Subcutaneous adipose tissue (tissue), 3 donors: ENCODE measurements around a stretch of chr5.

- PRO-cap, result no peak
- RAMPAGE, long total RNA, 3 experiments, result no peak in any of the 3 experiments
Measured at GRCh38 chr5:75695967-75696270, 21.3 kb downstream of the POC5 start.

DNA sequence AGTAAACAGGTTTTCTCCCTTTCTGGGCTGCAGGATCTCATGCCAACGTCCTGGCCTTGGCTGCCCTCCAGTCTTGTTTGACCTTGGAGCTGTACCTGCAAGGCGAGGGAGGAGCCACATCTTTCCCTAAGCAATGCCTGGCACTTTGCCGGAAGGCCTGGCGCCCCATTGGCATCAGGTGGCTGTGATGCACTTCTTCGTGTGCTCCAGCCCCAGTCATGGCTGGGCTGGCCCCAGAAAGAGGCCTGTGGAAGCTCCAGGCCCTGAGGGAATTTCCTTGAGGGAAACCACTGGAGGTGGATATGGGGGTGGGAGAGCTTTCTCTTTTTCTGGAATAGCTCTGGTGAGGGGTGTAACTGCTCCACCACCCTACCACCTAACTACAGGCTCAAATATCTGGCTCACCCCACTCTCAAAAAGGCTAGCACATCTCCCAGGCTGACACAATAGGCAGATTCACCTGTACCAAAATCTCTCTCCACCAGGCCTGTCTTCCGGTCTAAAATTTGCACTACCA lies 16.6 kb upstream of the IQGAP2 start:
- PRO-cap, result no peak
- RAMPAGE, long total RNA, 3 experiments, result no peak in any of the 3 experiments

DNA sequence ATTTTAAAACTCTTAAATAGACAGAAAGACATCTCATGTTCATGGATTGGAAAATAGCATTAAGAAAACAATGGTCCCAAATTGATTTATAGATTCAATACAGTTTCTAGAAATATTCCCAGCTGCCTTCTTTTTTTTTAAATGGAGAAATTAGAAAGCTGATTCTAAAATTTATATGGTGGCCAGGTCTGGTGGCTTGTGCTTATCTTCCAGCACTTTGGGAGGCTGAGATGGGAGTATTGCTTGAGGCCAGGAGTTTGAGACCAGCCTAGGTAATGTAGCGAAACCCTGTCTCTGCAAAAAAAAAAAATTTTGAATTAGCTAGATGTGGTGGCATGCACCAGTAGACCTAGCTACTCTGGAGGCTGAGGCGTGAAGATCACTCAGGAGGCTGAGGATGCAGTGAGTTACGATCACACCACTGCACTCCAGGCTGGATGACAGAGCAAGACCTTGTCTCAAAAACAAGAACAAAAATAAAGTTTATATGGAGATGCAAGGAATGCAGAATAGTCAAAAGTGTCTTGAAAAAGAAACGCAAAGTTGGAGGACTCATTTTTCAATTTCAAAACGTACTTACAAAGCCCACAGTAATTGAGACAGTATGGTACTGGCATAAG lies 62.9 kb downstream of the IQGAP2 start:
- PRO-cap, result no peak
- RAMPAGE, long total RNA, 3 experiments, result no peak in any of the 3 experiments

GRCh38 chr5:76473579-76474095 lies 70.6 kb downstream of the IQGAP2 start:
- PRO-cap, result no peak
- RAMPAGE, long total RNA, 3 experiments, result no peak in any of the 3 experiments

- PRO-cap, result no peak
- RAMPAGE, long total RNA, 3 experiments, result no peak in any of the 3 experiments
Measured at GRCh38 chr5:77053907-77054314, 23.7 kb downstream of the AGGF1 start.

GRCh38 chr5:77076801-77078009 lies 9.9 kb downstream of the ZBED3 start:
- PRO-cap, result unidirectional peak, minus-strand start at chr5:77077697
- RAMPAGE, long total RNA, 3 experiments, result no peak in any of the 3 experiments

DNA sequence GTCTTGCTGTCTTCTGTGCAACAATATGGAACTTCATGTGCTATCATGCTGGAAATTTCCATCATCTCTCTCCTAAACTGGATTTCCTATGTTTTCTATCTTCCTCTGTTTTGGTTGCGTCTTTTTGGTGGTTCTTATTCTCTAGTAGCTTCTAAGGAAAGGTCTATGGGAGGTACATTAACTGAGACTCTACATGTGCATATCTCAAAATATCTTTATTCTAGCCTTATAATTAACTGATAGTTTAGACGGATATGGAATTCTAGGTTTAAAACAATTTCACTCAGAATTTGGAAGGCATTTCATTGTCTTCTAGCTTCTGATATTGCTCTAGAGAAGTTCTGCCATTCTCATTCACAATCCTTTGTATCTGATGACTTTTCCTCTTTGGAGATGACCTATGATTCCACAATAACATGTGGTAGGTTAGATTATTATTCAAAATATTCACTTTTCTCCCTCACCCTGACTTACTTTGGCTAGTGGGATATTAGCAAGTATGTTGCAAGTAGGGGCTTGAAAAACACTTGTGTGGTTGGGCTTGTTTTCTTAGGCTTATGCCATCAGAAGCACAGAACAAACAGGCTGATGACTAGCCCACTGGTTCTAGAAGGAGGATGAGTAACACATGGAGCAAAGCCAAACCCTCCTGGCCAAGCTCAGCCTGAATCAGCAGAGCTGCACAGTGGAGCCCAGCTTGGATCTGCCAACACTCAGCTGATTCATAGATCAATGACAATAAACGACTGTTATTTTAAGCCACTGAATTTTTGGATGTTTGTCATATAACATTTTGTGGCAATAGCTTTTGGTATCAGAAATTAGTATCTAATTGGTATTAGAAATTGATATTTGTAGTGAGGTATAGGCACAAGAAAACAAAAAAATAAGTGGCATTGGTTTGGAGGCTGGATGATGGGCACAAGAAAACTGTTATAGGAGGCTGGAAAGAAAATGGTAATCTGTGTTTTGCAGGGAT lies 45.9 kb upstream of the ZBED3 start:
- PRO-cap, result bidirectional peak, plus-strand start at position 683 of the sequence, minus-strand start at position 375 of the sequence
- RAMPAGE, long total RNA, 3 experiments, result no peak in any of the 3 experiments

GRCh38 chr5:77359000-77359199 lies 133.2 kb downstream of the WDR41 start:
- PRO-cap, result no peak
- RAMPAGE, long total RNA, 3 experiments, result no peak in any of the 3 experiments

GRCh38 chr5:77629033-77629572 lies 9.4 kb downstream of the OTP start:
- PRO-cap, result no peak
- RAMPAGE, long total RNA, 3 experiments, result no peak in any of the 3 experiments

- PRO-cap, result no peak
- RAMPAGE, long total RNA, 3 experiments, result no peak in any of the 3 experiments
Measured at GRCh38 chr5:77688521-77689246, 50.2 kb upstream of the OTP start.

- PRO-cap, result no peak
- RAMPAGE, long total RNA, 3 experiments, result no peak in any of the 3 experiments
Measured at GRCh38 chr5:77763527-77763846, 12.7 kb downstream of the TBCA start.

GRCh38 chr5:77767363-77768385 lies 8.5 kb downstream of the TBCA start:
- PRO-cap, result no peak
- RAMPAGE, long total RNA, 3 experiments, result no peak in any of the 3 experiments

DNA sequence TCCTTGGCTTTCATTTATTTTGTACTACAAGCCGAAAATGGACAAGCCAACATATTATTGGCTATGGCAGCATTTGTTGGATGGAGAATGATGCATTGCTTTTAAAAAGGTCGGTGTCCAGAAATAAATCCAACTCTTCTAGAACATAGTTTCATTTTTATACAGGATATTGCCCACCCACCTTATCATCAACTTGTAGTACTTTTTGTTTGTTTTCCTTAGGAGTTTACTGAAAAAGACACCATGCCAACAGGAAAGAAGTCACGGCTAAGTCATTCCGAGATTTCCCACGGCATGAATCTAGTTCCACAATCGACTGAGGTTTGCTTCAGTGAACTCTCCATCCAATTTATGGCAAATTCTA lies 237.6 kb downstream of the AP3B1 start:
- PRO-cap, result no peak
- RAMPAGE, long total RNA, 3 experiments, result no peak in any of the 3 experiments

DNA sequence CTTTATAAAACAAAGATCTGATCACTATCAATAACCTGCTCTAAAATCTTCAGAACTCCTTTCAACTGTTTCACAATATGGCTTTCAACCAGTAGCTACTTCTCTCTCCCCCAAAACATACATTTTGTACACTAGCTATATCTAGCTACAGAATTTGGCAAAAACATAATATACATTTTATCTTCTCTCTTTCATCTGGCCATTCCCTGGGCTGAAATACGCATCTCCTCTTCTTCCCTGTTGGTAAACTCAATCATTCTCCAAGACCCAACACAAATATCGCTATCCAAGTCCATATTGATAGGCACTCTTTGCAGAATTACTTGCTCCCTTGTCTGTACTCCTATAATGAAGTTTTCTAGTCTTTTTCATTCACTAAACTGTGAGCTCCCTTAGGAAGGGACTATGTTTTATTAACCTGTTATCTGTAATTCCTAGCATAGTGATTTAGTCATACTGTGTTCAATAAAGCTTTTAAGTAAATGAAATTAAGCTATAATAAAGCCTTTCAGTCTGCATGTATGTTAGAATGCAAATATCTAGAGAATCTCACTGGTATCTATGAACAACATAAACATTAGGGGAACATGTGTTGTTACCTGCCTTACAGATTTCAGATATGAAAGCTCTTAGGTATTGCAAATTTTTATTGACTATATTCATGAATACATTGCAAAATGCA lies 216.0 kb downstream of the AP3B1 start:
- PRO-cap, result no peak
- RAMPAGE, long total RNA, 3 experiments, result no peak in any of the 3 experiments

GRCh38 chr5:78115916-78116410 lies 178.5 kb downstream of the AP3B1 start:
- PRO-cap, result no peak
- RAMPAGE, long total RNA, 3 experiments, result no peak in any of the 3 experiments

- PRO-cap, result no peak
- RAMPAGE, long total RNA, 3 experiments, result no peak in any of the 3 experiments
Measured at GRCh38 chr5:78345598-78346105, 14.8 kb upstream of the SCAMP1 start.

DNA sequence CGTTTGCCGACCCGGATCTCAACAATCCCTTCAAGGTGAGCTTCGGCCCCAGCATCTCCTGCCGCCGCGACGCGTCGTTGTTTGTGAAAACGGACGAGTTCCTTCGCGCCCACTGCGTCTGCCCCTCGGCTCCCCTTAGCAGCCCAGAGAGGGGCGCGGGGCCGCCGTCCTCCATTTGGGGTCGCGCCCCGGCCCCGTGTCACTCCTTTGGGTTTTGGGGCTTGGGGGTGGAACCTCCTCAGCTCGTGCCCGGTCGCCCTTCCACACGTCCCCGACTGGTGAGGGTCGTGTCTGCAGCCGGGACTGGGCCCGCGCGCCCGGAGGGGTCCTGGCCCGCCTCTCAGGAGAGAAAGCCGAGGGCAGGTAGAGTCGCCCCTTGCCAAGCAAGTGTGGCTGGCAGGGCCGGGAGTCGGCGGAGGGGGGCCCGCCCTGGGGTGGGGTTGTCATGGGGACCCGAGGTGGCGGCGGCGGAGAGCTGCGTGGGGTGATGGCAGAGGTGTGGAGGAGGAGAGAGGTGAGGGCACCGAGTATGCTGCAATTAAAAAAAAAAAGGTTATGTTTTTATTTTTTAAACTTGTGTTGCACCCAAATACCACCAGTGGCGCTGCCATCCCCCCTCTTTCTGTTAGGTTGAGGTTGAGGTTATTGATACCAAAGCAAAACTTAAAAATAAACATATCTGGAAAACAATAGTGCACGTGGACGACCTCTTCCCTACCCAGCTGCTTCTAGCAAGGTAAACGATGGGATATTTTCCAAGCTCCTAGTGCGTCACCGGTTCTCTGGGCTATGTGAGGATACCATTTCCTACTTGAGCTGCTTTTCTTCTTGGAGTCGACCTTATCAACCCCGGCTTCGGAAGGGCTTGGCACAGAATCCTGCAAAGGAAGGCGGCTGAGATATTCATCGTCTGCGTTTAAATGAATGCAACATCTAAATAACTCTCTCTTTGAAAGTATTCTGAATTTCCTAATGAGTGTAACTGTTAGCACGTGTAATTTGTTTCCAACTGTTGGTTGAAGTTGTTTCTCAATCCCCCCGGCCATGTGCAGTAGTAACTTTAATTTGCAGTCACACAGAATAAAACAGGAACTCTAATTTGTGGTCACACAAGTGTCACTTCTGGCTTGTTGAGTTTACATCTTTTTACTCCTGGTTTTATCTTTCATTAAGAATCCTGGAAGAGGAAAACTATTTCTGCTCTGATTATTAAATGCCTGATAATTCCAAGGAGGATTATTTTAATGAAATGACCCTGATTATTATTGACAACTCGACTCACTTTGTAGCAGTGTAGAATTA lies 728 bp downstream of the SCAMP1 start:
- PRO-cap, result unidirectional peak, minus-strand start at position 500 of the sequence; unidirectional peak, minus-strand start at position 730 of the sequence
- RAMPAGE, long total RNA, 3 experiments, result no peak in any of the 3 experiments

- PRO-cap, result bidirectional peak, plus-strand start at chr5:78527291, minus-strand start at chr5:78527160
- RAMPAGE, long total RNA, 3 experiments, result start-site peak on the plus strand in 1 of 3 experiments, at chr5:78527414-78527465 at its widest, 11 reads per replicate
Measured at GRCh38 chr5:78527026-78527939, 121.3 kb downstream of the LHFPL2 start.

DNA sequence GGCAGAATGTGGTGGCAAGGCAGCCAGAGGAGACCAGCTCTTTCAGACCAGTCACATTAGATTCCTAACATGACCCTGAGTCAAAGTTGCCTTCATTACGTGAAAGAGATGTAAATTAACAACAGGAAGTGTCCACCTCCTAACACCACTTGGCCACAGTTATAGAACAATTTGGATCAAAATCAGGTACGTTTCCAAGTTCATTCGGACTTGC lies 91.2 kb downstream of the LHFPL2 start:
- PRO-cap, result no peak
- RAMPAGE, long total RNA, 3 experiments, result no peak in any of the 3 experiments

DNA sequence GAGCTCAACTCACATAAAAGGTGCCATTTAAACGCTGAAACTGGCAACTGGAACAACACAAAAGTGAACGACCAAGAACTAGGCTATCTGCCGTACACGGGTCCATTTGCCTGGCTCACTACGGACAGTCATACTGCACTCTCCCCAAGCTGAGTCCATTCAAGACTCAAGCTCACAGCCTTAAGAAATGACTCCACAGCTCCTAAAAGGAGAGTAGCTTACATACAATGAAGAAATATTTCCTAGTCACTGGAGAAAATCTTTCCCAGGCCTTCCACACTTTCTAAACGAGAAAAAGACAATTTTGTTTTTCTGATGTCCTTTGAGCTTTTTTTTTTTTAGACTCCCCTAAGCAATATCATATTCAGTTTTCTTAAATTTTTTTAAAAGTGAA lies 71.1 kb downstream of the LHFPL2 start:
- PRO-cap, result no peak
- RAMPAGE, long total RNA, 3 experiments, result no peak in any of the 3 experiments